Skeletal muscle tissue (tissue), 7 donors: ENCODE measurements around a stretch of chr15.

GRCh38 chr15:82950596-82951804 is 1.5 kb downstream of the HOMER2 start:
- PRO-cap, 3 experiments = no peak in any of the 3 experiments
- RAMPAGE, long total RNA = no peak
- RRBS, 2 experiments = no CpG with 5 or more reads among the region's 16 CpGs

- PRO-cap, 3 experiments = no peak in any of the 3 experiments
- RAMPAGE, long total RNA = no peak
- RRBS, 2 experiments = no CpG with 5 or more reads among the region's 2 CpGs
These were observed 14.4 kb upstream of the RAMAC start for GRCh38 chr15:82971461-82972123.

DNA sequence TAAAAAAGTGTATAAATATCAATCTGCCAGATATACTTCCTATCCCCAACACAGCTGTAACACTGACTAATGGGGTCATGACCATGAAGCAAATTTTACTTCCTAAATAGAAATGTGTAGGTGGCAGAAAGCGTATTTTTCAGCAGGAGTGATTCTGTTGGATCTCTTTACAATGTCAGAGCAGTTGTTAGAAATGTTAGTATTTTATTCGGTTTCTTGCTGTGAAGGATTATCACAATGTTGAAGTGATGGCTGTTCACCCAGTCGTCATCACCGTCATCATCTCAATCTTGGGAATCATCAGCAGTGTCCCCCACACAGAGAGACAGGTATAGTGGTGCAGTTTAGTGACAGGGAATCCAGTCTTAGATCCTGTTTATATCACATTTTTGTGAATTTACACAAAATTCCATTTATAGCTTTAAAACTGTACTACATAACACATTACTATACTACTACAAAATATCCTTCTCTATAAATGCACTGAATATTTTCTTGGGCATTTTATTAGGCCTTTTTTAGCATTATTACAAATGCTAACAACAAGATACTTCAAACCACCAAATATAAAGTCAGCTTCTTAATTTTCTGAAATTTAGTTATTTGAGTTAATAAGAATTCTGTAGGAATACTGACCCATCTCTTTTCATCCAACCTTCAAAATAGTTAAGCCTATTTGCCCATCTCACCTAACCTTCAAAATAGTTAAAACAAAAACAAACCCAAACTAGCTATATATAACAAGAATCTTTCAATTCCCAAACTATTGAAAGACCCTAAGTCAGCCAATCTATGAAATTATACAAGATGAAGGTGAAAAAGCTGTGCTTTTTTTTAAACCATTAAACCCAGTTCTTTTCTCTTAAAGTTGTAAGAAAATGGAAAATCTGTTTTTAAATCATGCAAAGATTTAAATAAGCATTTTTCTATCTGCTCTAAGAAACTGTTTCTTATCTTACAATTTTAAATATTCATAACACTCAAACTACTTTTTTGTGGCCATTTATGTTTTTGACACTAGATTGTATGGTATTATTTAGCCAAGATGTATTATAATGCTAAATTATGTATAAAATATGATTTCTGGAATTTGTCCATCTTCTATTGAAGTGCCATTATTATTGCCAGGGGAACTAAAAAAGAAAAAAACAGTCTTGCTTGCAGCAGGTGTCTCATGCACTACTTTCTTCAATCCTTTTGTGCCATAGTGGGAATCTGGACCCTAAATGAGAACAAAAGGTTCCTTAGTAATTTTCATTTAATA is 6.0 kb upstream of the C15orf40 start:
- PRO-cap, 3 experiments = no peak in any of the 3 experiments
- RAMPAGE, long total RNA = no peak
- RRBS, 2 experiments = no CpG with 5 or more reads among the region's 4 CpGs

DNA sequence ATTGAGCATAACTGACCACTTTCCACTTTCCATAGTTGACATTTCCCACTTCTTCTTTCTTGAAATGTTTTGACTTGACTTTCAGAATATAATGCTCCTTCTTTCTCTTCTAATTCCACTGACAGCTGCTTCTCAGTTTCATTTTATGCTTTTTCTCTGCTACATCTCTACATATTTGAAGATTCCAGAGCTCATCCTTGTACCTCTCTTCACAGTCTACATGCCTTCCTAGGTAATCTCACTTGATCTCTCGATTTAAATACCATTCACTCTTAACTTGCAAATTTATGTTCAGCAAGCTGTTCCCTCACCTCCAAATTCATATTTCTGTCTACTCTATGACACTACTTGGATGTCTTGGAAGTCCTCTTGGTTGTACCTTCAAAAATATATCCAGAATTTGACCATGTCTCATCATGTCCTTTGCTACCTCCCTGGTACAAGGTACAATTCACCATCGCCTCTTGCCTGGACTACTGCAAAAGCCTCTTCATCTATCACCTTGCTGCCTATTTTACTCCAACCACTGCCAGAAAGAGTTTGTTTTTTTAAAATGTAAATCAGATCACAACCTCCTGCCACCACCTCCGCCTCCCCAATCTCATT is 3.9 kb downstream of the BTBD1 start:
- PRO-cap, 3 experiments = no peak in any of the 3 experiments
- RAMPAGE, long total RNA = no peak
- RRBS, 2 experiments = no CpG with 5 or more reads among the region's 3 CpGs

DNA sequence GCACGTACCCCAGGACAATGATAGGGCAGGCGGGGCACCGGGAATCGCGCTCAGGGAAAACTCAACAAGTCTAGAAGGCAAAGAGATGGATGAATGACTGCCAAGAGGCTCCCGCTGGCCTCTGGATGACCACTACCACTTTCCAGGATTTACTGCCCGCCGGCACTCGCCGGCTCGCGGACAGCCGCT is 989 bp downstream of the HDGFL3 start:
- PRO-cap, 3 experiments = no peak in any of the 3 experiments
- RAMPAGE, long total RNA = no peak
- RRBS, 2 experiments = 4 to 5% methylated on average over 9 of the region's 13 CpGs

GRCh38 chr15:83210646-83211131 is 3.1 kb upstream of the HDGFL3 start:
- PRO-cap, 3 experiments = no peak in any of the 3 experiments
- RAMPAGE, long total RNA = no peak
- RRBS, 2 experiments = no CpG with 5 or more reads among the region's 3 CpGs

DNA sequence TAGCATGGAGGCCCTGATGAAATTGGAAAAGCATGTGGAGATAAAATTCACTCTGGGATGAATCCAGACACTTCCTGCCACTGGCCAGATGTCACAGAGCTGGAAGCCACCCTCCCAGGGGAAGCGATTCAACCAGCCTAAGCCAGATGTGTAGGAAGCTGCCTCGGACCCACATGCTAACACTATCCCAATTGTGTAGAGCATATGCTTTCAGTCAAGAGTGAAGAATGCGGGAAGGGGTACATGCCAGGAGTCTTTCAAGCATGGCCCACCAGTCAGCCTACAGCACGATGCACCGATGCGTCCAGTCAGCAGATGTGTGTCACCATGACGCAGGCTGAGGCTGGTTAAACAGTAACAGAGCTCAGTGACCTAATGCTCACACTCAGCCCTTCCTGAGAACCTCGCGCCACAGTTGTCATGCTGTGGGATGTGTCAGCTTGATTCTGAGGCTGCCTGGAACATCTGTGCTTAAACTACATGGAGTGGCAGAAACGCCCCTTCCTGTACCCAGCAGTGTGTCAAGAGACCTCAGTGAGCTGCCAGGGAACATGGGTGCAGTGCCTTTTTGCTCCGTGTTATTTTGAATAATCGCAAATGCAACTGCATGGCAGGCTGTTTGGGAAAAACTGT is 38.9 kb upstream of the BNC1 start:
- PRO-cap, 3 experiments = no peak in any of the 3 experiments
- RAMPAGE, long total RNA = no peak
- RRBS, 2 experiments = no CpG with 5 or more reads among the region's 12 CpGs

DNA sequence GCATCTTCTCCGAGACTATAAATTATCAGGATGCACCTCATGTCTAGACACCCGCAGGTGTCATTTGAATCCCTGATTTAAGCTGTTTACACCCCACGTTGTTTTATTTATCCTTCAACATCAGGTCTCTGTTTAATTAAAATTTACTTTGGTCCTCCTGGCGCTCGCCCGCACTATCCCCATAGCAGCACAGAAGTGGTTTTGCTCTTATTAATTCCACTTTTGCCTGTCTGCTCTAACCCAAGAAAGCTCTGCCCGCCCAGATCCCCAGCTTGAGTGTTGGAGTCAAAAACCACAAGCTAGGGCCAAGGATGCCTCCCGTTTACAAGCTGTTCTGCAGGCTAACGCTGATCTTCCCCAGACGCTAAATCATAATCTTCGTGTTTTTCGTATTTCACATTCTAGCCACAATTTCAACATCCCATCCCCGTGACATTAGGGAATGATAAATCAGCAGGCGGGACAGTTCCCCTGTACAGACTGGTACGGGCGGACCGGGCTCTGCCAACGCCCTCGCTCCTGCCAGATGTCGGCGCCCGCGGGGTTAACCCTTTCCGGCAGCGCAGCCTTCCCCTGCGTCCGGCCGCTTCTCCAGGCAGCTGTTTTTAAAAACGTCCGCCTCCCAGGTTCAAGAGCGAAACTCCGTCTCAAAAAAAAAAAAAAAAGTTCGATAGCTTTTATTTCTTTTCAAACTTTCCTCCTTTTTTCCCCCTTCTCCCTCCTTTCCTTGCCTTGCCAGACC is 80.9 kb upstream of the BNC1 start:
- PRO-cap, 3 experiments = no peak in any of the 3 experiments
- RAMPAGE, long total RNA = no peak
- RRBS, 2 experiments = 3% methylated on average over 8 of the region's 33 CpGs

DNA sequence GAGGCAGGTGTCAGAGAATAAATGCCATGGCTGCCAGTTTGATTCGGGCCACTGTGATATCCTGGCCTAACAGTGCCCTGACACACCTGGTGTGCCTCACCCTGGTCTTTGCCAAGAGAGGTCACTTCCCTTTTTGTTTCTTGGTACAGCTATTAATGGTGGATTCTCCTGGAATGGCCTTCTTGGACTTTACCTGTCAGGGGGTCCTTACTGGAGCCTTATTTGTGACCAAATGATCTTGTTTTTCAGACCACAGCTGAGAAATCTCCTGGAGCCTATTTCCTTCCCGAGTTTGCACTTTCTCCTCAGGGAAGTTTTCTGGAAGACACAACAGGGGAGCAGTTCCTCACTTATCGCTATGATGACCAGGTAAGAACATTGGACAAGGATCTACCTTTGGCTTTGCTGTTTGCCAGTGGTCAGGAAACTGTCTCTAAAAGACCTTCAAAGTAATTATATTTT is 50.2 kb downstream of the ADAMTSL3 start:
- PRO-cap, 3 experiments = no peak in any of the 3 experiments
- RAMPAGE, long total RNA = no peak
- RRBS, 2 experiments = no CpG with 5 or more reads among the region's 3 CpGs

DNA sequence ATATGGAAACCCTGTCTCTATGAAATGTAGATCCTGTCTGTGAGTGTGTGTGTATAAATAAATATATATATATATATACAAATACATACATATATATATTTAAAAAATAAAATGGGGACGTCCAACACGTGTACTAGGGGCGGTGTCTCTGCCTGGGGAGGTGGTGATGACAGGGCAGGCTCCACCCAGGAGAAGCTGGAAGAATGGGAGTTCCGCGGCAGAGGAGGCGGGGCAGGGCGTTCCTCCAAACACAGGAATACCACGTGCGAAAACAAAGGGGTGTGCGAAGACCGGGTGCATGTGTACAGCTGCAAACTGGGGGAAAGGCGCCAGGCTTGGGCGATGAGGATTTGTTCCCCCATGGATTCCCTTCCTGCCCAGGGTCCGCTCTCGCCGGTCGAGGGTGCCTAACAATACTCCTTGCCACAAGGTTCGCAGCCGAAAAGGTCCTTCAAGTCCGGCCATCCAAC is 557 bp upstream of the ZSCAN2 start:
- PRO-cap, 3 experiments = peak in 1 of 3 experiments; most common plus-strand start position 303 of the sequence (in 1)
- RAMPAGE, long total RNA = no peak
- RRBS, 2 experiments = 2 to 3% methylated on average over 8 of the region's 20 CpGs

- PRO-cap, 3 experiments = no peak in any of the 3 experiments
- RAMPAGE, long total RNA = no peak
- RRBS, 2 experiments = no CpG with 5 or more reads among the region's 2 CpGs
These were observed 15.4 kb downstream of the ZSCAN2 start for GRCh38 chr15:84616269-84616482.

- PRO-cap, 3 experiments = no peak in any of the 3 experiments
- RAMPAGE, long total RNA = no peak
- RRBS, 2 experiments = 88 to 89% methylated on average over 8 of the region's 23 CpGs
These were observed 8.3 kb downstream of the WDR73 start for GRCh38 chr15:84645344-84646676.

- PRO-cap, 3 experiments = no peak in any of the 3 experiments
- RAMPAGE, long total RNA = no peak
- RRBS, 2 experiments = no CpG with 5 or more reads among the region's 4 CpGs
These were observed 14.8 kb downstream of the ZNF592 start for GRCh38 chr15:84762908-84763803.

GRCh38 chr15:84770809-84771688 is 22.7 kb downstream of the ZNF592 start:
- PRO-cap, 3 experiments = no peak in any of the 3 experiments
- RAMPAGE, long total RNA = no peak
- RRBS, 2 experiments = no CpG with 5 or more reads among the region's 8 CpGs

GRCh38 chr15:85023376-85024395 is 42.0 kb downstream of the PDE8A start:
- PRO-cap, 3 experiments = no peak in any of the 3 experiments
- RAMPAGE, long total RNA = no peak
- RRBS, 2 experiments = no CpG with 5 or more reads among the region's 5 CpGs

DNA sequence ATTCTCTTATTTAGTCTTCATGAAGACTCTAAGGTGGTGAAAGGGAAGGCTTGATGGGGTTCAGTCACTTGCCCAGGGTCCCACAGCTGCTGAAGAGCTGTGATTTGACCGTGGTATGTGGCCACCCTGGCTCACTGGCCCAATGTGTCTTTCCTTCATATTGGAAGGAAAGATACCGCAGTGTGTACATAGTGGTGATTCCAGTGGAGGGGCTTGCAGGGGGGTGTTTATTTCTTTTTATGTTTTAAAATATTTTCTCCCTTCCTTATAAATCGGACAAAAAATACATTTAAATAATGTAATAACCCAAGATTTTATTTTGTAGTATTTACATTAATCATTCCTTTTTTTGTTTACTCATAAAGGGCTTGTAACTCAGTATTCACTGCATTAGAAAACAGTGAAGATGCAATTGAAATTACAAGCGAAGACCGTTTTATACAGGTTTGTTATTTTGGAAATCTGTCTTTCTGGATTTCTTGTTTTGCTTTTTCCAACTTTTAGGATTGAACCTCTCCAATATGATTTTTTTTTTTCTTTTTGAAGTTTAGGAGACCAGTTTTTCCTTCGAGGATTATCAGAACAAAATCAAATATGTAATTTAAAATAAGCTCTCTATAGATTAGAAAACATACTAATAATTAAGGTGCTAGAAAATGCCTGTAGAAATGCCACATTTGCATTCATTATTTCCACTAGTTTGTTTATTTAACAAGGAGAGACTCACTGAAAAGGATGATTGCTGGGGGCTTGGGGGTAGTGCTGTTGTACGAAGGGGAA is 107.5 kb downstream of the PDE8A start:
- PRO-cap, 3 experiments = no peak in any of the 3 experiments
- RAMPAGE, long total RNA = no peak
- RRBS, 2 experiments = no CpG with 5 or more reads among the region's 7 CpGs

DNA sequence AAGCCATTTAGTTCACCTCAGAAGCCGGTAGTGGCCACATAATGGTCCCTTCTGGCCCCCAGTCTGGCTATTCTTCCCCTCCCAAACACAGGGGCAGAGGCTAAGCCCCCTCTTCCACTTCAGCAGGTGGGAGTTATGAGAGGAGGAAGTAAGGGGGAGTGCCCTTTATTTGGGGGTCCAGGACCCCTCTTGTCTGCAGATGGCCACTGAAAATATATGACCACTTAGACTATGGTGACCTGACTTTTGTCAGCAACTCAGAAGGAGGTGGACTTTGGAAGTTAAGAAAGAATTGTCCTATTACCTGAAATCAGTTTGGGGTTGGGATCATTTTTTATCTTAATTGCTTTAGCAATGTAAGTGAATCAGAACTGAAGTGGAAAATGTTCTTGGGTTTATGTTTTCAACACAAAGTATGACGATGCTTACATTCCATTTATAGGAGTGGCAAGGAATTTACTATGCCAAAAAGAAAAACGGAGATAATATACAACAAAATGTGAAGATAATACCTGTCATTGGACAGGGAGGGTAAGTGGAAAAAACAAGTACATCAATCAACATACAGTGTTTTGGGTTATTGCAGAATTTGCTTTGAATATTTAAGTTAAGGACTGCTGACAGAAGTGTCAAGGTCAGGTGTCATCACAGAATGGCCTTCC is 116.0 kb downstream of the PDE8A start:
- PRO-cap, 3 experiments = no peak in any of the 3 experiments
- RAMPAGE, long total RNA = no peak
- RRBS, 2 experiments = no CpG with 5 or more reads among the region's 3 CpGs

GRCh38 chr15:85103596-85104364 is 122.1 kb downstream of the PDE8A start:
- PRO-cap, 3 experiments = no peak in any of the 3 experiments
- RAMPAGE, long total RNA = no peak
- RRBS, 2 experiments = no CpG with 5 or more reads among the region's 5 CpGs

- PRO-cap, 3 experiments = no peak in any of the 3 experiments
- RAMPAGE, long total RNA = no peak
- RRBS, 2 experiments = no CpG with 5 or more reads among the region's 7 CpGs
These were observed 125.0 kb downstream of the PDE8A start for GRCh38 chr15:85106231-85107427.

DNA sequence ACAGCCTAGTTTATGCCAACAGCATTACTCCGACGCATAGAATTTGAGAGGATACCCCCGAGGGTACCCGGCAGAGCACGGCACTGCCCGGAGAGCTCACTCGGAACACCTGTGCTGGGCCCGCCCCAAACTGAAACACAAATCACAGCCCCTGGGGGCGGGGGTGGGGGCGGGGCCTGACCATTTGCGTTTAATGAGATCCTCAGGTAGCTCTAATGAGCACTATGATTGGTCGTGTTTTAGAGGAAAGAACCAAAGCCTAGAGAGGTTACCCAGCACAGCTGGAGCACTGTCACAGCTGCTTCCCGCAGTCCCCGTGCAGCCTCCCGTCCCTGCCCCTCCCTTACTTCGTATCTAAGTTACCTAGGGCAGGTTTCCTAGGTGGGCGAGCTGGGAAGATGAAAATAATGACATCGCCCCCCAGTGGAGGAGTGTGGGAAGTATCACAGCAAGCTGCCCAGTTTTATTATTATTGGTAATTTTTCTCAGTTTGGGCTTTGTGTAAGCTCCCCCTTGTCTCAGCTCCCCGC is 187.0 kb downstream of the PDE8A start:
- PRO-cap, 3 experiments = no peak in any of the 3 experiments
- RAMPAGE, long total RNA = no peak
- RRBS, 2 experiments = no CpG with 5 or more reads among the region's 19 CpGs